Stomach (tissue), 7 donors: ENCODE measurements around a stretch of chr12.

DNA sequence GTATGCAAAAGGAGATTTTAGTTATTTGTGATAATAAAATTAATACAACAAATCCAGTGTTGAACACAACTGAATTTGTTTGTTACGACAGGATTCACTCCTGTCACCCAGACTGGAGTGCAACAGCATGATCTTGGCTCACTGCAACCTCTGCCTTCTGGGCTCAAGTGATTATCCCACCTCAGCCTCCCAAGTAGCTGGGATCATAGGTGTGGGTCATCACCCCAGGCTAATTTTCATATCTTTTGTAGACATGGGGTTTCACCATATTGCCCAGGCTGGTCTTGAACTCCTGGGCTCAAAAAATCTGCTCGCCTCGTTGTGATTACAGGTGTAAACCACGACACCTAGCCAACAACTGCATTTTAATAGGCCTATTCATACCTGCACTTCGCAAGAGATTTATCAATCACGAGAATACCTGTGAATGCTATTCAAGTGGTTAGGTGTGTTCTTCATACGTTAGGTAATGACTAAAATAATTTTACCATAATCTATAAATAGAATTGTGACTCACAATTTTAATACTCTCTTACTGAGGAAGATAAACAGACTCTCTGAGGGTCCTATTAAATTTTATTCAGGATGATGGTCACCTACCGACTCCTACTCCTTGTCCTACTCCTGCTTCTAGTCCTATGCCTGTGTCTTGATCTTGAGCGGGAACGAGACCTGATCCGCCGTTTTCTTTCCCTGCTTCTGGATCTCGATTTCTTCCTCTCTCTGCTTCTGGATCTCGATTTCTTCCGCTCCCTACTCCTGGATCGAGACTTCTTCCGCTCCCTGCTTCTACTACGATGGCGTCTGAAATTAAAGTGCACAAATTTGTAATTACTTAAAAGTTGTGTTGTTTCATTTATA is 9.9 kb downstream of the RSRC2 start:
- PRO-cap: no peak
- RAMPAGE, long total RNA, 5 experiments: no peak in any of the 5 experiments
- RRBS: no CpG with 5 or more reads among the region's 19 CpGs

GRCh38 chr12:122773539-122773975 is 815 bp upstream of the CCDC62 start:
- PRO-cap: no peak
- RAMPAGE, long total RNA, 5 experiments: no peak in any of the 5 experiments
- RRBS: no CpG with 5 or more reads among the region's 6 CpGs

GRCh38 chr12:122862729-122863944 is 27.9 kb downstream of the HIP1R start:
- PRO-cap: bidirectional peak, plus-strand start at chr12:122863337, minus-strand start at chr12:122863156
- RAMPAGE, long total RNA, 5 experiments: no peak in any of the 5 experiments
- RRBS: 36% methylated on average over 1 of the region's 15 CpGs

DNA sequence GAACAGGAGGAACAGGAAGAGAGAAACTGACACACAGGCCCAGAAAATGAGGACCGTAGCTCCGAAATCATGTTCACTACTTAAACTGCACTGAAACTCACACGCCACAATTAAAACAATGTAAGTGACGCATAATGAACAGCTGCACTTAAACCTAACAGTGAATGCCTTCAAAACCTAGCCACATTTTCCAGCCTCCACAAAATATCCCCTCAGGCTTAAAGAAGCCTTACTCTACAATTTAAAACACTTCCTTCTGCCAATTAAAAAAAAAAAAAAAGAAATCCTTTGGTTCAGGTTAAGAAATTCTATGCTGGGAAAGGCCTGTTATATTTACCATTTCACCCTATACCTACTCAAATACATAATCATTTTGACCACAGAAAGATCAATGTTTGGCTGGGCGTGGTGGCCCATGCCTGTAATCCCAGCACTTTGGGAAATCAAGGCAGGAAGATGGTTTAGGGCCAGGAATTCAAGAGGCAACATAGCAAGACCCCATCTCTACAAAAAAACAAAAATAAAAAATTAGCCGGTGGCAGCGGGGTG is 3.6 kb downstream of the VPS37B start:
- PRO-cap: no peak
- RAMPAGE, long total RNA, 5 experiments: start-site peak on the minus strand in 1 of 5 experiments, centred at position 337 of the sequence, 6 reads per replicate
- RRBS: no CpG with 5 or more reads among the region's 7 CpGs

- PRO-cap: no peak
- RAMPAGE, long total RNA, 5 experiments: no peak in any of the 5 experiments
- RRBS: no CpG with 5 or more reads among the region's 16 CpGs
Observed at GRCh38 chr12:122916502-122917177, 20.7 kb upstream of the VPS37B start.

DNA sequence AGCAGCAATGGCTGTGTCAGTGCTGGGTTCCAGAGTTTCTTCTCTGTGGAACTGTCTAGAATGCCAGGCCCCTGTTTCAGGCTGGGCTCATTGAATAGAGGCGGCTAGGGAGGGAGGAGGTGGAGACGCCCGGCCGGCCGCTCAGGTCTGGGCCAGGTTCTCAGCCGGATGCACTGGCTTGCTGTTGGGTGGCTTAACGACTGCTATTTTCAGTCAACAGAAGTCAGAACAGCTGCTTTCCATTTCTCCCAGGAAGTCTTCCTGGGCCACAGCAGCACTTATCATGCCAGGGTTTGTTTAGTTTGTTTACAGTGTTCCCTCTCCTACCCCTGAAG is 26.0 kb upstream of the VPS37B start:
- PRO-cap: unidirectional peak, minus-strand start at position 149 of the sequence
- RAMPAGE, long total RNA, 5 experiments: no peak in any of the 5 experiments
- RRBS: no CpG with 5 or more reads among the region's 7 CpGs

GRCh38 chr12:123043596-123043941 is 63.1 kb downstream of the ARL6IP4 start:
- PRO-cap: unidirectional peak, plus-strand start at chr12:123043736
- RAMPAGE, long total RNA, 5 experiments: no peak in any of the 5 experiments
- RRBS: no CpG with 5 or more reads among the region's 7 CpGs

DNA sequence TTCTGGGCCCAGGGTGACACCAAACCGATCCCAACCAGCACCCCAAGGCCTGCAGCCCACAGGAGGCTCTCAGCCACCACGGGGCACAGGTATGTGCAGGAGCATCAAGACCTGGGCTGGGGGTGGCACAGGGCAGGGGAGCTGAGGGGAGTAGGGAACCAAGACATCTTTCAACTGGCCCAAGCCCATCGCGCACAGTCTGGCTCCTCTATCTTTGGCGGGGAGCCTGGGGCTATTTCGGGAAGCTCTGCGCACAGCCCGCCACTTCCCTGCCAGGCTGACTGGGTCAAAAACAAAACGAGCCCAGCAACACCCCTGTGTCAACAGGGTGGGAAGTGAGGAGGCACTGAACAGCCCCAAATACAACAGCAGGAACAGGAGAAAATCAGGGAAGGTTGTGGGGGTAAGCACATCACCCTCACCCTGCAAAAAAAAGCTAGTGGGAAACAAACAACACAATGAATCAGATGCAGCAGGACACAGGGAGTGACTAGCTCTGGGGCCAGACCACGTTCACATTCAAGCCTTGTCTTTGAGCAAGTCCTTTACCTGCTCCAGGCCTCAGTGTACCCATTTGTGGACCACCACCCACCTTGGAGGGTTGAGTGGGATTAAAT is 84.0 kb downstream of the ARL6IP4 start:
- PRO-cap: no peak
- RAMPAGE, long total RNA, 5 experiments: no peak in any of the 5 experiments
- RRBS: no CpG with 5 or more reads among the region's 10 CpGs

GRCh38 chr12:123075460-123076464 is 75.1 kb downstream of the PITPNM2 start:
- PRO-cap: bidirectional peak, plus-strand start at chr12:123075767, minus-strand start at chr12:123075704
- RAMPAGE, long total RNA, 5 experiments: start-site peak on the minus strand in 1 of 5 experiments, at chr12:123075869-123076334 at its widest, 5 reads per replicate
- RRBS: no CpG with 5 or more reads among the region's 23 CpGs

- PRO-cap: bidirectional peak, plus-strand start at chr12:123105645, minus-strand start at chr12:123105516
- RAMPAGE, long total RNA, 5 experiments: no peak in any of the 5 experiments
- RRBS: no CpG with 5 or more reads among the region's 19 CpGs
Observed at GRCh38 chr12:123104907-123105950, 45.7 kb downstream of the PITPNM2 start.

GRCh38 chr12:123120423-123121405 is 30.2 kb downstream of the PITPNM2 start:
- PRO-cap: no peak
- RAMPAGE, long total RNA, 5 experiments: no peak in any of the 5 experiments
- RRBS: no CpG with 5 or more reads among the region's 8 CpGs

DNA sequence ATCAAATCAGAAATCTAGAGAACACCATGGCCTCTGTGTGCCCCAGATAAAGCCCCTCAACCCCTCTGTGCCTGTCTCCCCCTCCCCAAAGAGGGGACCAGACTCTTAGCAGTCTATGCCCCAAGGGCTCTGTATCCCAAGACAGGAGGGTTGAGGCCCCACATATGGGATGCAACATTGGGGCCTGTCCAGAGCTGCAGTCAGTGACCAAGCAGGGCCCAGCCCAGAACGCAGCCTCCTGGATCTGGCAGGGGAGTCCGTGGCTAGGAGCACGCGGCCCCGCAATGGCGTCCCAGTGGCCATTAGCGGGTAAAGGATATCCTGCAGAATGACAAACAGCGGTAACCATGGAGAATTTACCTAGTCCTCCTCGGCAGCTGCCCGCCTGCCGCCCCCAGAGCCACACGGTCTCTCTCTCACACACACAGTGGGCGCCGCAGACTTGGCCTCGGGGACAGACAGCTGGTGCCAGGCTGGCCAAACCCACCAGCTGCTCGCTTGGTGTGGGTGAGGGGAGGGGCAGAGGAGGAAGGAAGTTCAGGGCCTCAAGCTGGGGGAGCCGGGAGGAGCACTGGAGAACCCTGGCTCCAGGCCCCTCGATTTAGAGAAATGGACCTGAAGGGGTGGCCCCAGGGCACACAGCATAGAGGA is 3.7 kb downstream of the CDK2AP1 start:
- PRO-cap: no peak
- RAMPAGE, long total RNA, 5 experiments: start-site peak on the minus strand in 1 of 5 experiments, centred at position 463 of the sequence, 8 reads per replicate
- RRBS: 42% methylated on average over 1 of the region's 18 CpGs

- PRO-cap: unidirectional peak, plus-strand start at chr12:123269481; bidirectional peak, plus-strand start at chr12:123269622, minus-strand start at chr12:123269538
- RAMPAGE, long total RNA, 5 experiments: no peak in any of the 5 experiments
- RRBS: 4% methylated on average over 6 of the region's 52 CpGs
Observed at GRCh38 chr12:123268732-123269915, 2.5 kb downstream of the CDK2AP1 start.

GRCh38 chr12:123269916-123270991 is 1.4 kb downstream of the CDK2AP1 start:
- PRO-cap: no peak
- RAMPAGE, long total RNA, 5 experiments: start-site peak on the minus strand in 1 of 5 experiments, at chr12:123270197-123270301 at its widest, 17 to 25 reads per replicate
- RRBS: 1% methylated on average over 11 of the region's 58 CpGs

DNA sequence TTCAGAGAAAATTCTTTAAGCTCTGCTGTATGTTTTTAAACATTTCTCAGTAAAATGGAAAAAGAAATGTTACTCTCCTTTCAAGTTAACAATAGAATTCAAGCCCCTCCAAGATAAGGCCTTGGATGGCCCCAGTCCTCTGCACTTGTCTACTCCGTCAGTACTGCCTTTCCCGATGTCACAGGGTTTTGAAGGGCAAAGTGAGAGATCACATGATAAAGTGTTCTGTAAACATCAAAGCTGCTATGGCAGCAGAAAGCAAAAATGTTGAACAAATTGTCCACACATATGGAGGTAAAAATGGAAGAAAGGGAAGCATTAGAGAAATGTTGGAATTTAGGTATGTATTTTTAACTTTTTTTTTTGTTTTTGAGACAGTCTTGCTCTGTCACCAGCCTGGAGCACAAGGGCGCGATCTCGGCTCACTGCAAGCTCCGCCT is 33.5 kb upstream of the CDK2AP1 start:
- PRO-cap: no peak
- RAMPAGE, long total RNA, 5 experiments: no peak in any of the 5 experiments
- RRBS: no CpG with 5 or more reads among the region's 6 CpGs

GRCh38 chr12:123327116-123328179 is 37.2 kb downstream of the SBNO1 start:
- PRO-cap: no peak
- RAMPAGE, long total RNA, 5 experiments: start-site peak on the minus strand in 3 of 5 experiments, at chr12:123327234-123328025 at its widest, 8 to 32 reads per replicate
- RRBS: no CpG with 5 or more reads among the region's 12 CpGs

GRCh38 chr12:123408196-123409412 is 24.7 kb downstream of the KMT5A start:
- PRO-cap: no peak
- RAMPAGE, long total RNA, 5 experiments: start-site peak on the plus strand in 2 of 5 experiments, at chr12:123408517-123409075 at its widest, 5 to 9 reads per replicate
- RRBS: 84% methylated on average over 3 of the region's 20 CpGs

- PRO-cap: no peak
- RAMPAGE, long total RNA, 5 experiments: no peak in any of the 5 experiments
- RRBS: no CpG with 5 or more reads among the region's 18 CpGs
Observed at GRCh38 chr12:123409413-123410773, 26.0 kb downstream of the KMT5A start.

DNA sequence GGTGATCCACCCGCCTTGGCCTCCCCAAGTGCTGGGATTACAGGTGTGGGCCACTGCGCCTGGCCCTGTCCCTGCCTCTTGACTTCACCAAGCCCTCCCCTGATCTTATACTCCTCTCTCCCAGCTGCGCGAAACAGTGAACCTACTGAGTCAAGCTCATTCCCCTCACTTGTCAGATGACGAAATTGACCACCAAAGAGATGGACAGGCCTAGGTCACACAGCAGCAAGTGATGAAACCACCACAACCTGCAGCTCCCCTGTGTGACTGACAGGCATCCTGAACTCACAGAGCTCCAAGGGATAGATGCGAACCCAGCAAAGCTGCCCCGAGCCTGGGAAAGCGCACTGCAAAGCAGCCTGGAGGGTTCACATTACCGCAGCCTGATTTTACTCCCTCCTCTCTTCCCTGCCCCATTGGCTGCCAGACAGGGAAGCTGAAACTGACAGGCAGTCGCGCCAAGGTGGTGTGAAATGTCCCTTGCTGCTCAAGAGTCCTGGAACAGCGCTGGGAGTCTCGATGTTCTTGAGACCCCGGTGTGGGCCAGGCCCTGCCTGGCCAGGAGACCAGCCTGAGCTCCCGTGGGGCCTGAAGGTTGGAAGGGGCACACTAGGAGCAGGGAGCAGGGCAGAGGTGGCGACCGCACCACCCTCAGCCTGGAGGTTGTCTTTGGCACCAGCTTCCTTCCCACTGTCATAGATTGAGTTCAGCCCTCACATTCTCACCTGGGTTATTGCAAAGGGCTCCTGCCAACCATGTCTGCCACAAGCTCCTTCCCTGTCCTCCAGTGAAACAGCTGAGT is 36.3 kb downstream of the SNRNP35 start:
- PRO-cap: no peak
- RAMPAGE, long total RNA, 5 experiments: no peak in any of the 5 experiments
- RRBS: no CpG with 5 or more reads among the region's 17 CpGs

DNA sequence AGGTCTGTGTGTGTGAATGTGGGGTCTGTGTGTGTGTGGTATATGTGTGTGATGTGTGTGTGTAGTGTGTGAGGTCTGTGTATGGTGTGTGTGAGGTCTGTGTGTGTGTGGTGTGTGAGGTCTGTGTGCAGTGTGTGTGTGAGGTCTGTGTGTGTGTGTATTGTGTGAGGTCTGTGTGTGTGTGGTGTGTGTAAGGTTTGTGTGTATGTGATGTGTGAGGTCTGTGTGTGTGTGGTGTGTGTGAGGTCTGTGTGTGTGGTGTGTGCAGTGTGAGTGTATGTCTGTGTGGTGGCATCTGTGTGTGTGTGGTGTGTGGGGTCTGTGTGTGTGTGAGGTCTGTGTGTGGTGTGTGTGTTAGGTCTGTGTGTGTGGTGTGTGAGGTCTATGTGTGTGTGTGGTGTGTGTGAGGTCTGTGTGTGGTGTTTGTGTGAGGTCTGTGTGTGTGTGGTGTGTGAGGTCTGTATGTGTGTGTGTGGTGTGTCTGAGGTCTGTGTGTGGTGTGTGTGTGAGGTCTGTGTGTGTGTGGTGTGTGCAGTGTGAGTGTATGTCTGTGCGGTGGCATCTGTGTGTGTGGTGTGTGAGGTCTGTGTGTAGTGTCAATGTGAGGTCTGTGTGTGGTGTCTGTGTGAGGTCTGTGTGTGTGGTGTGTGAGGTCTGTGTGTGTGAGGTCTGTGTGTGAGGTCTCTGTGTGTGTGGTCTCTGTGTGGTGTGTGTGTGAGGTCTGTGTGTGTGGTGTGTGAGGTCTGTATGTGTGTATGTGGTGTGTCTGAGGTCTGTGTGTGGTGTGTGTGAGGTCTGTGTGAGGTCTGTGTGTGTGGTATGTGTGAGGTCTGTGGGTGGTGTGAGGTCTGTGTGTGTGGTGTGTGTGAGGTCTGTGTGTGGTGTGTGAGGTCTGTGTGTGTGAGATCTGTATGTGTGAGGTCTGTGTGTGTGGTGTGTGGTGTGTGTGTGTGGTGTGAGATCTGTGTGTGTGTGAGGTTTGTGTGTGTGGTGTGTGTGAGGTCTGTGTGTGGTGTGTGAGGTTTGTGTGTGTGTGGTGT is 22.5 kb downstream of the RILPL1 start:
- PRO-cap: no peak
- RAMPAGE, long total RNA, 5 experiments: start-site peak on the minus strand in 1 of 5 experiments, centred at position 646 of the sequence, 5 reads per replicate
- RRBS: no CpG with 5 or more reads among the region's 1 CpG